Iris pigment epithelial cell (primary cell): ENCODE data around the genes EFNA5 and APC.

DNA sequence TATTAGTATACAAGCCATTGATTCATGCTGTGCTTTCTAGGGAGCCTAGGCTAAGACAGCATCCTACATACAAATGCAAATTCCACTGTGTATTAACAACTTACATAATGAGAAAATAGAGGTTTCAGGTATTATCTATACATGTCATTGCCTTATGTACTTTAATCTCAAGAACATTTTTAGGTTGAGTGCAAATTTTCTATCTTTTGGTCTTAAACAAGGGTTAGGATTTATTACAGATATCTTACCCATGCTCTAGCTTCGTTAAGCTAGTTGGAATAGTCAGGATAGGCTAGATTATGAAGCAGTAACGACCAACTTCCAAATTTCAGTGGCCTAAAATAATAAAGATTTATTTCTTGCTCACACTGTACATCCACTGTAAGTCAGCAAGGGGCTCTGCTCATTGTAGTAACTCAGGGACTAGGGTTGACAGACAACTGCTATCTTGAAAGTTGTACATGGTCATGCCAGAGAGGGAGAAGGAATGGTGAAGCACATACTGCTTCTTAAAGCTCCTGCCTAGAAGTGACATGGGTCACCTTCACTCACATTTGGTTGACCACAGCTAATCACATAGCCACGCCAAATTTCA lies 140.8 kb downstream of the EFNA5 start:
- RRBS: no CpG with 5 or more reads among the region's 3 CpGs

DNA sequence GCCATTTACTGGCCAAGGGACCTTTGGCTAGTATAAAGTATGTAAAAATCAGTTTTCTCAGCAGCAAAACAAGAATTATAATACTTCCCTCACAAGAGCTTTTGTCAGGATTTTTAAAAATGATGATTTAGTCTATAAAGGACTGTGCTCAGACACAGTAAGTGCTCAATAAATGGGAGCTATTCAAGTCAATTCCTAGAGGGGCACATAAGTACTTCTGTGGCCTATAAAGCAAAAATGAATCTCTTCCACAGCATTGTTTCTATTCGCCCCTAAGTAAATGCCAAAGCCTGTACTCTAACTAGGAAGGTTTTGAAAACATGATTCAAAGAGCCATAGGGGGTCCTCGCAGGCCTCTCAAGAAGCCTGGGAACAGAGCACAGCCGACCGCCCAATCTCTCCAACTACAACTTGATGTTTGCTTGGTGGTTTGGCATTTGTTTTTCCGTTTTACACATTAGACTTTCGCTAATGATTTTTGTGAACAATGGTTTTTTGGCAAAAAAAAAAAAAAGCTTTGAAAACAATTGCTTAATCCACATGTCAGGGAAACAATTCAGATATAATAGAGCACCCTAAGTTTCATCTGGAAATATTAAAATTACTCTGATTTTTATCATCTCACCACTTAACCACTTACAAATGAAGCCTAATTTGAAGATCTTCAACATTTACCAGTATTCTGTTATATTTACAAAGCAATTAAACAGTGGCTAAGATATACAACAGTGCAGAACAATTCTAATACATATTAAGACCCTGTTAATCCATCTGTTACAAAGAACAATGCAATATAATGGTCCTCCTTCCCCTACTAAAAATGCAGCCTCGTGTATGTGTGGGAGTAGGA lies 19.3 kb downstream of the EFNA5 start:
- RRBS: no CpG with 5 or more reads among the region's 7 CpGs

- RRBS: 1% methylated on average over 36 of the region's 68 CpGs
Measured at GRCh38 chr5:107670042-107670725, 553 bp downstream of the EFNA5 start.

DNA sequence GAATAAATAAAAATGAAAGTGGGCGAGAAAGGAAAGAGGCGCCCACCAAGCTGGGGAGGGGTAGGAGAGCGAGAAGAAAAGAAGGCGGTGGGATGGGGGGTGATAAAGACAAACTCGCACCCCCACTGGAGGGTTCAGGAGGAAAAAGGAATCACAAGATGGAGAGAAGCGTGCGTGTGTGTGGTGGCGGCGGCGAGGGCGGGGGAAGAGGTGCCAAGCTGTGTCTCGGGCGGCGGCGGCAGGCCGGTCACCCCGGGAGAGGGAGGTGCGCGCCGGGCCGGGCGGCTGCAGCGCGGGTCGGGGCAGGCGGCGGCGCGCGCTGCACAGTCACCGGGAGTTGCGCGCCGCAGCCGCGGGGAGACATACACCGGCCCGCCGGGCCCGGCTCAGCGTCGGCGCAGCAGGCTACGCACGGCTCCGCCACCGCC lies at the start of gene EFNA5:
TSS of gene EFNA5 (minus strand) at position 212 of the 428 bp plus-strand sequence.
- RRBS: 3% methylated on average over 25 of the region's 47 CpGs

DNA sequence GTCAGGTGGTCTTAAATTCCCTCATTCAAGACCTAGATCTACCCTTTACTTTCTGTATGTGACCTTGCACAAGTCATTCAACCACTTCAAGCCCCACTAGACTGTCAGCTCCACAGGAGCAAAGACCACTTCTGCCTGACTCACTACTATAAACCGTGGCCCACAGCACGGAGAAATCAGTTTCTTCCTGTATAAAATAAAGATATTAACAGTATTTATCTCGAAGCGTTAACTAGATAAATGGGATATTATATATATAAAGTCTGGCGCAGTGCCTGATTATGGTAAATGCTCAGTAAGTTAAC lies 2.0 kb downstream of the FBXL17 start:
- RRBS: no CpG with 5 or more reads among the region's 5 CpGs

DNA sequence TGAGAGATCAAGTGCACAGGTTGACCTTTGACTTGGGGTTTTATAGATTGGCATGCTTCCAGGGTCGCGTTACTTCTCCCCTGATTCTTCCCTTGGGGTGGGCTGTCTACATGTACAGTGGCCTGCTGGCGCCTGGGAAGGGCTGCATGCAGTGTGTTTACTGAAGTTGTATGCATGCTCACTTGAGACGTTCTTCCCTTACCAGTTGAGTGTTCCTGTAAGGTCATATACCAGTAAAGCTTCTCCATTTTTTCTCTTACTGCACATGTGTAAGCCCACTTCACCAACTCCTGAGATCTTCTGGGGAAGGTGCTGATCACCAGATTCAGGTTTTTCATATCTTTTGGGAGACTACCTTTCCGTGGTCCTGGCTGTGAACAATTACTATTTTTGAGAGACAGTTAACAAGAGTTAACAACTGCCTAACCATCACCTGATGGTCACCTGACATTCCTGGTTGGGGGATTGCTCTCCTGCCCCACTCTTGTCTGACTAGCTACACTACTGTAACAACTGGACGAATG lies 126.9 kb upstream of the FER start:
- RRBS: no CpG with 5 or more reads among the region's 6 CpGs

GRCh38 chr5:108735718-108736386 lies 11.8 kb upstream of the FER start:
- RRBS: no CpG with 5 or more reads among the region's 7 CpGs

DNA sequence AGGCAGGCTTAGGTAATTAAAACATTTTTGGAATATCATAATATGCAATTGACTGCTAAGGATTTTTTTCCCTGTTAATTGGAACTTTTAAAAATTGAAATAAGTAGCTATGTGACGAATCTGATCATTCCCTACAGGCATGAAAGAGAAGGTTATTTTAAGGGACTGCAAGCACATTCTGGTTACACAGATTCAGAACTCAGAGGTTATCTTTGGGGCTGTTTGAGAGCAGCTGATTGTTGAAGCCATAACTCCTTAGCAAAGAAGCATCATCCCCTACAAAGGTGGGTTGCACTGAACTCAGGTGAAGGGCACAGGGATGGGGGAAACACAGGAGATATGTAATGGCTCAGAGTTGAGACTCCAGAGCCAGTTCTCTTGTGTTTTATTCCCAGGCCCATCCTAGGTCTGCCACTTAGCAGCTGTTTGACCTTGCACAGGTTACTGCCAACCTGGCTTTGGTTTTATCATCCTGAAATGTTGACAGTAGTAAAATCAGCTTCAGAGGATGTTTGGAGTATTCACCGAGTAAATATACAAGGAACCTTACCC lies 141.0 kb downstream of the MAN2A1 start:
- RRBS: no CpG with 5 or more reads among the region's 2 CpGs

- RRBS: no CpG with 5 or more reads among the region's 5 CpGs
Measured at GRCh38 chr5:110000544-110001137, 310.9 kb downstream of the MAN2A1 start.

DNA sequence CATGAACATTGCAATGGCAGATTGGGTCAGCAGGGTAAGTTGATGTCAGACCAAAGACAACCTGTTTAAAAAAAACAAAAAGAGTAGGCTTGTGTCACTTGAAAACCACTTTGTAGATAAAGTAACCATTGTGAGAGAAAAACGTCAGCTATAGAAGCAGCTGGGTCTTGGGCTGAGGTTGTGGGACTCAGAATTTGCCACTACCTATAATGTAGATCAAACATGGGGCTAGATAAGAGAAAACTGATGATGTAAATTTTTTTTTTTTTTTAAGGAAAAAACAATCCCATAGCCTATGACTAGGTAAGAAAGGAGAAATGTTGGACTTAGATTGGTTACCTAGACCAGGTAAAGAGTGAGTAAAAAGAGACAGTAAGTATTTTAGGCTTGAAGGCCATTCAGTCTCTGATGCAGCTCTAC lies 8.3 kb downstream of the CAMK4 start:
- RRBS: no CpG with 5 or more reads among the region's 1 CpG

GRCh38 chr5:112737396-112738527 lies at the start of gene APC:
APC (plus strand) TSS chr5:112737885.
- RRBS: no CpG with 5 or more reads among the region's 42 CpGs

DNA sequence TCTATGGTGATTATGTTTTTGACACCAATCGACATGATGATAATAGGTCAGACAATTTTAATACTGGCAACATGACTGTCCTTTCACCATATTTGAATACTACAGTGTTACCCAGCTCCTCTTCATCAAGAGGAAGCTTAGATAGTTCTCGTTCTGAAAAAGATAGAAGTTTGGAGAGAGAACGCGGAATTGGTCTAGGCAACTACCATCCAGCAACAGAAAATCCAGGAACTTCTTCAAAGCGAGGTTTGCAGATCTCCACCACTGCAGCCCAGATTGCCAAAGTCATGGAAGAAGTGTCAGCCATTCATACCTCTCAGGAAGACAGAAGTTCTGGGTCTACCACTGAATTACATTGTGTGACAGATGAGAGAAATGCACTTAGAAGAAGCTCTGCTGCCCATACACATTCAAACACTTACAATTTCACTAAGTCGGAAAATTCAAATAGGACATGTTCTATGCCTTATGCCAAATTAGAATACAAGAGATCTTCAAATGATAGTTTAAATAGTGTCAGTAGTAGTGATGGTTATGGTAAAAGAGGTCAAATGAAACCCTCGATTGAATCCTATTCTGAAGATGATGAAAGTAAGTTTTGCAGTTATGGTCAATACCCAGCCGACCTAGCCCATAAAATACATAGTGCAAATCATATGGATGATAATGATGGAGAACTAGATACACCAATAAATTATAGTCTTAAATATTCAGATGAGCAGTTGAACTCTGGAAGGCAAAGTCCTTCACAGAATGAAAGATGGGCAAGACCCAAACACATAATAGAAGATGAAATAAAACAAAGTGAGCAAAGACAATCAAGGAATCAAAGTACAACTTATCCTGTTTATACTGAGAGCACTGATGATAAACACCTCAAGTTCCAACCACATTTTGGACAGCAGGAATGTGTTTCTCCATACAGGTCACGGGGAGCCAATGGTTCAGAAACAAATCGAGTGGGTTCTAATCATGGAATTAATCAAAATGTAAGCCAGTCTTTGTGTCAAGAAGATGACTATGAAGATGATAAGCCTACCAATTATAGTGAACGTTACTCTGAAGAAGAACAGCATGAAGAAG lies 22.8 kb upstream of the SRP19 start:
- RRBS: no CpG with 5 or more reads among the region's 11 CpGs

DNA sequence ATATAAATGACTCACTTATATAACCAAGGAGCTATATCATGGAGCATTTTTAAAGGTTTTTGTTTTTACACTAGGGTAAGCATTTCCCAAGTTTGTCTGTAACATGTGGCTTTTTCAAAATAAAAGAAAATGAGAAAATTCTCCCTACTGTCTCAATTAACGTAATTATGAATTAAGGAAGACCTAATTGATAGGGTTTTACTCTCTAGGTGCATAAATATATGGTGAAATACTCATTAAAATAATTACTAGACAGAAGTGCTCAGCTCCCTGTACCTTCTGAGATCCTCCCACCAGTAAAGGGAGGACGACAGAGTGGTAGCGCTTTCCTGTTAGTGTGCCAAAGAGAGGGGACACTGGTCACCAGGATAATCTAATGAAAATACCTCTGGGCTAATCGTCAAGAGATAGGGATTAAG lies 1.4 kb downstream of the REEP5 start:
- RRBS: no CpG with 5 or more reads among the region's 4 CpGs

- RRBS: no CpG with 5 or more reads among the region's 9 CpGs
Measured at GRCh38 chr5:113053391-113053997, 76.9 kb downstream of the DCP2 start.

DNA sequence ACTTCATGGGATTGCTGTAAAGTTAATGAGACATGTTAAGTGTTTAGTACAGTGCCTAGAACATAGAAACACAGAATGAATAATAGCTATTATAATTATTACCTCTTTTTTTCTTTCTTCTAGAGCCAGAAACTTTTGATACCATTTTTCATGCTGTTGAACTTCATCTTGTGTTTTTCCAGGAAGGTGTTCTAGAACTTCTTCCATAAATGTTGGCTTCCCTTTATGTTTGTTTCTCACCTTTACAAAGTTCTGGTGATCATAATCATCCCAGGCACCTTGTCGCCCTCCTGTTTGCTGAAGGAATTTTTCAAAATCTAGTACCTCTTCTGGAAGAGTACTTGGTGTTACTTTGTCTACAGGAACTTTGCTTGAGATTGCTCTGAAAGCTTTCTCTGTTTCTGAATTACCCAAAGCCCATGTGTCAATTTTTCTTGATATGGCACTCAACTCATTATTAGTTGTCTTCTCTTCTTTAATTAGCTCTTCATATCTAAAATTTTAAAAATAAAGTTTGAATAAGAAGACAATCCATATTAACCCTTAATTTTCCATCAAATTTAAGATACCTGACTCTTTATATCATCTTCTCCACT lies 12.5 kb upstream of the PGGT1B start:
- RRBS: no CpG with 5 or more reads among the region's 1 CpG

DNA sequence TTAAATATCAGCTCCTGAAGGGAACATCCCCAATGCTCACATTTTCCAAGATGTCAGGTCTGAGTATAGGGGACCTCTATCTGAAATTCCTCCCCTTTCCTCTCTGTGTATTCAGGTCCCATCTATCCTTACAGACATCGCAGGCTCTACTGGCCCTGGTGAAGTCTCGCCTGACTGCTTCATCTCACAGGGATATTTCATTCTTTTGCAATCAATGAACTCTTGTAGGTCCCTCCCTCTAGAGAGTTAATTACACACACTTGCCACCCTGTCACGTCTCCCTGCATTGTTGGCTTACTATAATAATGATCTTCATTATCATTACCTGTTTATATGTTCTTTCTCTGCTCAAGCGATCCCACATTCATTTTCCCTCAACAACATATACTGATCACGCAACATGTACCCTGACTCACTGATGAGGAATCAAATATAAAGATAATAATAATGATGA lies 88.6 kb downstream of the FEM1C start:
- RRBS: no CpG with 5 or more reads among the region's 5 CpGs

GRCh38 chr5:115589030-115589379 lies 13.3 kb downstream of the TICAM2 start:
- RRBS: no CpG with 5 or more reads among the region's 3 CpGs

DNA sequence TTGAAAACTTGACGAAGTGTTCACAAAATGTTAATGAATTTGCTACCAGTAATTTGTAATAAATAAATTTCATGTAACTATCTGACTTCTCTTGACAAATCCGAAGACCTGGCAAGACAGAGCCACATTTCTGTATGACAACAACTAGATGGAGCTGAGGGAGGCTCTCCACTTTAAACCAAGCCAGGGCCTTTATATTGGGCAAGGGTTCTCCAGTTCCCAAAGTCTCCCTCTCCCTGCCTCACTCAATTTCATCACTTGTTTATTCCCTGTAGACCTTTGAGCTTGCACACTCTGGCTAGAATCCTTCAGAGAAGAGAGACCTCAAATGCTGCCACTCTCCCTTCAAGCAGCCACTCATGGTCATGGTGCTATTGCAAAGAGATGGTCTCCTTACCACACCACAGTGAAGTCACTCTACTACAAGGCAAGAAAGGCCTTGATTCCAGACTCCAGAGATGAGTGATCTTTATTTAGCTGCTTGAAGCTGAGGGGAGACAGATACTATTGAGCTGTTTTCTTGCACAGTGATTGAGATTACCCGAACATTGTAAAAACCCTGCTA lies 81.4 kb downstream of the CDO1 start:
- RRBS: no CpG with 5 or more reads among the region's 3 CpGs

DNA sequence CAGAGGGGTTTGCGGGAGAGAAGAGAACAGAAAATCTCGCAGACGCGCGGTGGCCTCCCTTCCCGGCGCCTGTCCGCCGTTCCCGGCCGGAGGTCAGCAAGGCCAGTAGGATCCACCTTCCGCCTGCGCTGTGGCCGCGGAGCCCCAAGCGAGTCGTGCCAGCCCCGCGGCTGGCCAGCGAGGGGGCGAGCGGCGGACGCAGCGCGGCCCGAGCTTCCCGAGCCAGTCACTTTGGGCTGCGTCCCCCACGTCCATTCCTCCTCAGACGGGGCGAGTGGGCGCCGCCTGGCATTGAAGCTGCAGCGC lies 590 bp downstream of the CDO1 start:
- RRBS: no CpG with 5 or more reads among the region's 35 CpGs

DNA sequence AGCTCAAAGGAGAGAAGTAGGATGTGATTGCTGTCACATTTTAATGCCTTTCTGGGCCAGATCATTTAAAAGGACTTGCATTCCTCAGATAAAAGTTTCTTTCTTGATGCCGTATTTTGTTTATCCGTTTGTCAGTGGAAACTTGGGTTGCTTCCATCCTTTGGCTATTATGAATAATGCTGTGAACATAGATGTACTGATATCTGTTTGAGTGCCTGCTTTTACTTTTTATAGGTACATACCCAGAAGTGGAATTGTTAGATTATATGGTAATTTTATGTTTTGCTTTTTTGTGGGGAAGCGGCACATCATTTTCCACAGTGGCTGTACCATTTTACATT lies 9.3 kb downstream of the AP3S1 start:
- RRBS: no CpG with 5 or more reads among the region's 3 CpGs